MCF 10A (cell line): ENCODE measurements around a stretch of chr6.

DNA sequence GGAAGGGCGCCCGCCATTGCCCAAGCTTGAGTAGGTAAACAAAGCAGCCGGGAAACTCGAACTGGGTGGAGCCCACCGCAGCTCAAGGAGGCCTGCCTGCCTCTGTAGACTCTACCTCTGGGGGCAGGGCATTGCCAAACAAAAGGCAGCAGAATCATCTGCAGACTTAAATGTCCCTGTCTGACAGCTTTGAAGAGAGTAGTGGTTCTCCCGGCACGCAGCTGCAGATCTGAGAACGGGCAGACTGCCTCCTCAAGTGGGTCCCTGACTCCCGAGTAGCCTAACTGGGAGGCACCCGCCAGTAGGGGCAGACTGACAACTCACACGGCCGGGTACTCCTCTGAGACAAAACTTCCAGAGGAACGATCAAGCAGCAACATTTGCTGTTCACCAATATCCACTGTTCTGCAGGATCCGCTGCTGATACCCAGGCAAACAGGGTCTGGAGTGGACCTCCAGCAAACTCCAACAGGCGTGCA lies 406.1 kb downstream of the TFAP2B start:
- PRO-cap: no peak
- RRBS: no CpG with 5 or more reads among the region's 15 CpGs

GRCh38 chr6:52185448-52185843 lies 729 bp upstream of the IL17A start:
- PRO-cap: no peak
- RRBS: no CpG with 5 or more reads among the region's 3 CpGs

DNA sequence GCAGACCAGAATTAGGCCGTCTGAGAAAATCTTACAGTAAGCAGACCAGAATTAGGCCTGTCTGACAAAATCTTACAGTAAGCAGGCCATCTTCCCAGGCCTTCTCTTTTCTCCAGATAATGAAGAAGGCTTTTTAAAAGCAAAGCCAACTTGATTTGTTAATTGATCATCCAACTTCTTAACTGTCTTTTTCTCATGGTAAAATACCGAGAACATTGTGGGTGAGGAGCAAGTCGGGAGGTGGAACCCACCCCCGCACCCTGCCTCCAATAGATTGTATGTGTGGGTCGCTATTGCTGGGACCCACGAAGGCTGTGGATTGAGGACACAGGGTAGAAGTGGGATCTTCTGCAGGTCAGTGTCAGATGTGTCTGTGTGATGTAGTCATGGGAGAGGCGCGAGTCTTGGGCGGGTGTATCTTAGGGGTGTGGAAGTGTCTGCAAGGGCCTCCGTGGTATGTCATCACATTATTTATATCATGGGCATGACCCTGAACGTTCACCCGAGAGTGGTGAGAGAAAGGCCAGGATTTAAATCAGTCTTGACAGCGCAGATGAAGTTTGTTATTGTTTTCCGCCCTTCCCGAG lies 597 bp upstream of the PAQR8 start:
- PRO-cap: no peak
- RRBS: no CpG with 5 or more reads among the region's 15 CpGs

GRCh38 chr6:52403003-52403642 lies 17.0 kb upstream of the EFHC1 start:
- PRO-cap: no peak
- RRBS: no CpG with 5 or more reads among the region's 33 CpGs

- PRO-cap: no peak
- RRBS: no CpG with 5 or more reads among the region's 16 CpGs
These were observed 71.4 kb downstream of the EFHC1 start for GRCh38 chr6:52491256-52492205.

- PRO-cap: no peak
- RRBS: no CpG with 5 or more reads among the region's 8 CpGs
These were observed 60.8 kb downstream of the TRAM2 start for GRCh38 chr6:52515816-52516649.

DNA sequence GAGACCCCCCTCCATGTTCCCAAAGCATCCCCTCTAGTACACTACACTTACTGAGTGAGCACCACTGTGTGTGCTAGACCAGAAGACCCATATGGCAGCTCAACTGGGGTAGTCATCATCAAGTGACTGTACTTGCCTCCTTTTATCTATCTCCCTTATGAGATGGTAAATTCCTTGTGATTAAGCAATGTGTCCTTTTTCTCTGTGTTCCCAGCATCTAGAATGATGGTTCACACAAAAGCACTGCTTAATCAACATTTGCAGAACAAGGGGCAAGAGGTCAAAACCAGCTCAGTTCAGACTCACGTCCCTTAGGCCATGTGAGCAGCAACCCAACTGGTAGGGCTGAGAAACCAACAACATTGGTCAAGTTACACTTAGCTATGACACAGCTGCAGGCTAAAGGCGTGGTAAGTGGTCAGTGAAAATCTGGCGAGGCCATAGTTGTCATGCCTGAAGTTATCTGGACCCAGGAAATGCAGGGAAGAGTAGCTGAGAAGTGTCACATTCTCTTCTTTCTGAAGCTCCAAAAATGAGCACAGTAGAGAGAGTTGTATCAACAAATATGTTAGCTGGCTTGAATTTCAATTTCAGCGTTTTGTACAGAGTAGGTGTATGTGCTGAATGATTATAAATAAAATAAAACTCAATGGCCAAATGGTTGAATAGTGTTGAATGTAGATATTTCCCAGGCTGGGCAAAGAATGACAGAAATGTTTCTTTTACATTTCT lies 9.9 kb downstream of the TRAM2 start:
- PRO-cap: no peak
- RRBS: no CpG with 5 or more reads among the region's 4 CpGs

GRCh38 chr6:52571196-52571755 lies 5.6 kb downstream of the TRAM2 start:
- PRO-cap: no peak
- RRBS: no CpG with 5 or more reads among the region's 8 CpGs

DNA sequence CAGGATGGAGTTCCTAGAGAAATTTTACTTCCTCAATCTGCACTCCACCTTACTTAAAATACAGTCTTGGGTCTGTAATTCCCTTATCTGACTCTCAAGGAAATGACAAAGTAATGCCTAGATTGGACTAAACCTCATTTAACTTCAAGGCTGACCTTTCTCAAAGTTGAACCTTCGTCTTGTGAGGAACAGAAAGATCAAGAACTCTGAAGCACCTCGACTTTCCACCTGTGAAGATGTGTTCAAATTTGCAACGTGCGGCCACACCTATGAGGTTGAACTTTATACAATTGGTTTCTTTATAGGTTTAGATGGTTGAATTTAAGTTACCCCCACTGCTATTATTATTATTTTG lies 1.2 kb upstream of the TRAM2 start:
- PRO-cap: no peak
- RRBS: no CpG with 5 or more reads among the region's 4 CpGs

DNA sequence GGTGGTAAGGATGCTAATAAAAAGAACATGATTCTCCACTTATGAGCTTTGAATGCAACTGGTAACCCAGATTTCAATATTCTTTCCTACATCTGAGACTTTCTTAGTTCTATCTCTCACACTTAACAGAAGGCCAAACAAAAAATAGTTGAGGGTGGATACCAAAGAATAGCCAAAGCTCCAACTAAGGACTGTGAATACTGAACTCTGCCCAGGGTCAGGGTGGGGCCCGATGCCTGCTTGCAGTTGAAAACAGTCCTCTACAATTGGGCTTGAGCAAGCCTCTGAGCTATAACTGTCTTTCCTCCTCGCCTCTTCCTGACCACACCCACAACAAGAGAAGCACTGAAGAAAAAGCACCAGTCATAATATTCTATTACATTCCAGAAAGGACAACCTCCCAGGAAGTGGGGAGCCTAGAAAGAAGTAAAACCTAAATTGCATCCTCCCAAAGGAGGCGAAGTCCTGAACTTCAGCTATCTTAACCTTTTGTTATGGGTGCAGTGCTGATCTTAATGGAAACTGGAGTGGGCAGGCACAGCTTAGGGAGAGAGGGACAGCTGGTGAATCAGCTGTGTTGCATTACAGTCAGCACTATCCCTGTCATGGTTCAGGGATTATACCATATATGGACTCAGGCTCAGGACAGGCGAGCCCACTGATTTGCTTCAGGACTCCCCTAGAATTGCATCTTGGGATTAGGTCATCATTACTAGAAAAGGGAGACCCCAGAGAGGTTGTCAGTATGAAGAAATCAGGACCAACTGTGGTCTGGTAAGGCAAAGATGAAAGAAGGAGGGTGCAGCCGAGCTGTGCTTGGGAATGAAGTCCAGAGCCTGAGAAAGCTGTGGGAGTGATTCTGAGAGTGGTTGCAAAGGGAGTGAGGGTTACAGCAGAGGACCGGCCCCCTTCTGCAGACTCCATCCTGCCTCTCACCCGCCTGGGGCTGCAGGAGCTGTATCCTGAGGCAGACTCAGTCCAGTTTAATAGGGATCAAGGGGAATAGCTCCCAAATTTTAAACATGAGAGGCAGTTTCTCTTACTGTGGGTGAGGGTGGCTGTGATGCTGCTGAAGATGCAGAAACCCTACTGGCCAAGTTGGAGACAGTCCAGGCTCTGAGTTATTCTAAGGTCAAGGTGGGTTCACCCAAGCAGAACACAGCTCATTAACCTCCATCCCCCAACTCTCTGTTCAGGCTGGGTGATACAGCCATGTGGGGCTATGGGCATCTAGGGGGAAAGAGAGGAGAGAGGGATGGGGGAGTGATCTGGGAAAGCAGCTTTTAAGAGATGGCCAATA lies 18.4 kb upstream of the TRAM2 start:
- PRO-cap: bidirectional peak, plus-strand start at position 379 of the sequence, minus-strand start at position 286 of the sequence
- RRBS: no CpG with 5 or more reads among the region's 7 CpGs

DNA sequence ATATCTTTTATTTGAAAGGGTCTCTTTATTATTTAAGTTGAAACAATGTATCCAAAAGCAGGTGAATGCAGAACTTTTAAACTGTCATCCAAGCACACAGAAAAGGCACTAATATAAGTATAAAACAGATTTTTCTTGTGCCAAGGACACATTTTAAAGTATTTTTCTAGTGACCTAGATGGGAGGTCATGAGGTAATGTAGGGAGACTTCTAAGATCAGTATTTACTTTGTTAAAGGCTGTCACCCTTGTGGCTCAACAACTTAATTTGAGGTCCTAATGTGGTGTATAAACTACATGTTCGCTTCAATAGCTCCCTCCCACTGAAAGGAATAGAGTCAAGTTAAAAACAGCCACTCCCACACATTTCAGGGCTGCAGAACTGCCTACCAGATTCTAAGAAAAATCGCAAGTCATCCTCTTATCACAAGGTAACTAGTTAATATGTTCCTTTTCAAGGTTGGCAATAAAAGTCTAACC lies 15.2 kb downstream of the GSTA1 start:
- PRO-cap: no peak
- RRBS: no CpG with 5 or more reads among the region's 2 CpGs

DNA sequence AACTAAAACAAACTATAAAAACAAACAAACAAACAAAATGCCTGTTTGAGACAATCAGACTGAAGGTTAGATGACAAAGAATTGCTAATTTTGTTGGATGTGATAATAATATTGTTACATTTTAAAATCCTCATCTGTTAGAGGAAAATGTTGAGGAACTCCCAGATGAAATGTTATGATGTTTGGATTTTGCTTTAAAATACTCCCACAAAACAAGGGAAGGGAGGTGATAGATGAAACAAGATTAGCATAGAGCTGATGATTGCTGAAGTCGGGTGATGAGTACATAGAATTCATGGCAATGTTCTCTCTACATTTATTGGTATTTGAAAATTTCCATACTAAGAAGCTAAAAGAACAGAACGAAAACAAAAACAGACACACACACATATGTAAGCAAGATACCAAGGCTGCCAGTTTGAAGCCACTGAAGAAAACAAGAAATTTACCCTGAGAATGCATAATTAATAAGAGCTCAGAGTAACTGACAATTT lies 1.6 kb downstream of the GSTA4 start:
- PRO-cap: no peak
- RRBS: no CpG with 5 or more reads among the region's 2 CpGs

GRCh38 chr6:52993908-52994415 lies 1.1 kb downstream of the GSTA4 start:
- PRO-cap: bidirectional peak, plus-strand start at chr6:52994271, minus-strand start at chr6:52994073
- RRBS: no CpG with 5 or more reads among the region's 18 CpGs

GRCh38 chr6:53282669-53283156 lies 66.0 kb downstream of the ELOVL5 start:
- PRO-cap: no peak
- RRBS: no CpG with 5 or more reads among the region's 2 CpGs

GRCh38 chr6:53300457-53301663 lies 47.9 kb downstream of the ELOVL5 start:
- PRO-cap: no peak
- RRBS: no CpG with 5 or more reads among the region's 9 CpGs

- PRO-cap: no peak
These were observed 14.3 kb downstream of the ELOVL5 start for GRCh38 chr6:53334406-53334978.

DNA sequence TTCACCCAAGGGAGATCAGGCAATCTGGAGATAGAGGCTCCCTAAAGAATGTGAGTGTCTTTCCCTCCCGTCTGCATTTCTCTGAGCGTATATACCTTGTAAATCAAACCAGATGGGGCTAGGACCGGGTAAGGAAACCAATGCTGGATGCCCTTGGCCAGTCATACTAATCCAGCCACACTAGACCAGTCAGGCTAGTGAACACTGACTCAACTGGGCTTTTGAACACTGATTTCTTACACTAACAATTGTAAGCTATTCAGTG lies 8.0 kb downstream of the ELOVL5 start:
- PRO-cap: no peak
- RRBS: no CpG with 5 or more reads among the region's 3 CpGs

DNA sequence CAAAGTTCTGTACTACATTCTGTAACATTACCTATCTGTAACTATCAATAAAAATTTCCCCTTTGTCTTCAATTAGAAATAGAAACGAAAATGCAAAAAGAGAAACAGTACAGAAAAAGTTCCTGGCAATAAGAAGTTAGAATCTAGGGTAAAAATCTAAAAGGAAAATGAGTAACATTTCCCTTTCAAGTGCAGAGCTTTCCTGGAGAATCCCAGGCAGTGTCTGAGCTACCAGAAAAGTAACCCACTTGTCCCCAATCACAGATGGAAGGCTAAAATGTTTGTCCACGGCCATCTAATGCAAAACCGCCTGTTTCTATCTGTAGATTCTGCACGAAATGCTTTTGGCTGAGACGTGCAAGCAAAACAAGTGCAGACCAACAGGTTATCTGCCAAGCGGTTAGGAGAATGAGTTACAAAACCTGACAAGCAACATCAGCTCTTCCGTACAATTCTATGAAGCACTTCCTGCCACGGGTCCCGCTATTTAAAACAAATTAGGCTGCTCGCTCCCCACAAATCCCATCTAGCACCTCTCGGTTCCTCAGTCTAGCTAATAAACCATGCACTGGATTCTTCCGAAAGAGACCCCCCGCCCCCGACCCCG lies 1.5 kb downstream of the ELOVL5 start:
- PRO-cap: no peak
- RRBS: no CpG with 5 or more reads among the region's 15 CpGs

DNA sequence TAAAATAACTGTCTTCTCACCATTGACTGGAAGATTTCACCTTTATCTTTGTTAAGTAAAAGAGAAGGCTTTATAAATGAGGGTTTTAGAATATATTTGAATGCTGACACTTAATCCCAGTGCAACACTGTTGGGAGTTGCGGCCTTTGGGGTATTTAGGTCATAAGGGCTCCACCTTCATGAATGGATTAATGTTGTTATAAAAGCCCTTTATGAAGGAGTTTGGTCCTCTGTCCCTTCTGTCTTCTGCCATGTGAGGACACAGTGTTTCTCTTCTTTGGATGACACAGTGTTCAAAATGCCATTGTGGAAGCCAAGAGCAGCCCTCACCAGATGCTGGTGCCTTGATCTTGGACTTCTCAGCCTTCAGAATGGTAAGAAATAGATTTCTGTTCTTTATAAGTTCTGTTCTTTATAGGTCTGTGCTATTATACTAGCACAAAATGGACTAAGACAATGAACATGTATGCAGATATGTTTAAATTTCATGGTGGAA lies 82.6 kb upstream of the ELOVL5 start:
- PRO-cap: no peak
- RRBS: no CpG with 5 or more reads among the region's 1 CpG

DNA sequence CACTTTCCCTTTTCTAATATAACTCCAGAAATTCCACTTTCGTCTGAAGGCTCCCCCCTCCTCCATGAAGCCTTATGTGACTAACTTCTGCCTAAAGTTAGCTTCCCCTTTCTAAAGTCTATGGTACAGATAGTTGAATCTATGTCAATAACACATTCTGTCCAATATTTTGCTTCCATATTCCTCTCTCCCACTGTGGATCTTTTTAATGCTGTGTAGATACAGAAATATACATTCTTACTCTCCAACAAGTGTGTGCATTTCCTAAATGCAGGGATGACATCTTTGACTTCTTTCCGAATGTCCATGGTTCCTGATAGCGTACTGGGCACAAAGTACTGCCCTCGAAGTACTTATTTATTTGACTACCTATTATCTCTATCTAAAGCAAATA lies 84.7 kb upstream of the ELOVL5 start:
- PRO-cap: no peak
- RRBS: no CpG with 5 or more reads among the region's 4 CpGs